GM06990 (cell line): ENCODE measurements around the genes MORN2 and ARHGEF33.

DNA sequence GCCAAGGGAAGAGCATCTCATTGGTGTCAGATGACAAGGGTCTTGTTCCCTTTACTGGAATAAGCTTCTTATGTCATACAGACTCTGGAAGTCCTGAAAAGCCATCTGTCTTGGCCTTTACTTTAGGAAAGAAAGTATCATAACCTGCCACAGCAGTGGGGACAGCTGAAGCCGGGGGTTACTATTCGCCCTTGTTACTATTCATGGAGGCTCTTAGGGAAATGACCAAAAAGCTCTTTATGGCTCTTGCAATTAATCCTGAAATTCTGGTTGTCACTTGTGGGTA lies 96.8 kb upstream of the RMDN2 start:
- RRBS: no CpG with 5 or more reads among the region's 2 CpGs

DNA sequence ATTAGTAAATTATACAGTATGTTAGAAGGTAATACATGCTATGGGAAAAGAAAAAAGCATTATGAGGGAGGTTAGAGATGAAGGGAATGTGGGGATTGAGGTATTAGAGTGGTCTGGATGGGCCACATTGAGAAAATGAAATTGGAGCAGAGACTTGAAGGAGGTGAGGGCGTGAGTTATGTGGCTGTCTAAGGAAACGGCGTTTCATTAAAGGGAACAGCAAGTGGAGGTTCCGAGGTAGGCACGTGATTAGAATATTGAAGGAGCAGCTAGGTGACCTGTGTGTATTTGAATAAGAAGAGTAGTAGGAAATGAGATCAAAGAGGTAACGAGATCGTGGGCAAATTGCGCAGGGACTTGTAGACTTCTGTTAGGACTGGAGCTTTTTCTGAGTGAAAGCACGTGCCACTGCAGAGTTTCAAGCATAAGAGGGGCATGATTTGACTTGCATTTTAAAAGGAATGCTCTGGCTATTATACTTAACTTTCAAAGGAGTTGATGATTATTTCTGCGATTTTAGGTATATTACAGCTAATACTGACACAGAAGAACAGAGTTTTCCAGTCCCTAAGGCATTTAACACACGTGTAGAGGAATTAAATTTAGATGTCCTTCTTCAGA lies 48.5 kb downstream of the RMDN2 start:
- RRBS: no CpG with 5 or more reads among the region's 11 CpGs

GRCh38 chr2:38321573-38322167 lies 55.4 kb downstream of the ATL2 start:
- RRBS: no CpG with 5 or more reads among the region's 5 CpGs

DNA sequence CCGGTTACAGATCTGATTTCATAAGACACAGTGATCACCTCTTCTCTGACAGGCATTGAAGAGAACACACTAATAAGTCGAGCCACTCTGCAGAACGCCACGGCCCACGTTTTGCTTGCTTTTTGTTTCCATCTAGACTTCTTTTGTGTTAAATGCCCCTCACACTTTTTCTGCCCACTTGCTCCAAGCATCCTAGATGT lies 85.4 kb downstream of the HNRNPLL start:
- RRBS: no CpG with 5 or more reads among the region's 5 CpGs

DNA sequence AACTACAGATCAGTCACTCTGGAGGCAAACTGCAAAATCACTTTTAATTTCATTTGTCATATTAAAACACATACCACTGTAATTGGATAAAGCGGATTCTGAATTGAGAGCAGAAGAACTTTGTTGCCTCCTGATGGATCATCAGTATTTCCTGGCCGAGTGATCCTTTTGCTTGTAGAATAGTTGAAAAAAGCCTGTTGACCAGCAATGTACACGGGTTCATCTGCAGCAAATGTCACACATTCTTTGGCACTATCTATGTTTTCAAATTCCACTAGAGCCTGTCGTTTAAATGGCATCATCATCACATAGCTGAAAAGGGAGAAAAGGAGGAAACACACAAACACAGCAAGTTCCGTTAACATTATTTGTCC lies 17.2 kb downstream of the HNRNPLL start:
- RRBS: no CpG with 5 or more reads among the region's 5 CpGs

DNA sequence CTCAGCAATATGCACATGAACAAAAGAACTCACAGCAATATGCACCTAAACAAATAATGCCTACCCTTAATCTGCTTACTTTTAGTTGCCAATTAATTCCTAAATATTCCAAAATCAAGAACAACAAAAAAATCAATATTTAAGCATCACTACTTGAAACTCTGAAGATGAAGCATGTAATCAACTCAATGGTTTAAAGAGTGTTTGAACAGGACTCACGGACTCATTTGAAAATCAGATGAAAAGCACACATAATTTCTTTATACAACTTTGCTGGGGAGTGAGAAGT lies 11.8 kb downstream of the HNRNPLL start:
- RRBS: no CpG with 5 or more reads among the region's 1 CpG

GRCh38 chr2:38598771-38599156 lies 4.0 kb downstream of the HNRNPLL start:
- RRBS: no CpG with 5 or more reads among the region's 1 CpG

DNA sequence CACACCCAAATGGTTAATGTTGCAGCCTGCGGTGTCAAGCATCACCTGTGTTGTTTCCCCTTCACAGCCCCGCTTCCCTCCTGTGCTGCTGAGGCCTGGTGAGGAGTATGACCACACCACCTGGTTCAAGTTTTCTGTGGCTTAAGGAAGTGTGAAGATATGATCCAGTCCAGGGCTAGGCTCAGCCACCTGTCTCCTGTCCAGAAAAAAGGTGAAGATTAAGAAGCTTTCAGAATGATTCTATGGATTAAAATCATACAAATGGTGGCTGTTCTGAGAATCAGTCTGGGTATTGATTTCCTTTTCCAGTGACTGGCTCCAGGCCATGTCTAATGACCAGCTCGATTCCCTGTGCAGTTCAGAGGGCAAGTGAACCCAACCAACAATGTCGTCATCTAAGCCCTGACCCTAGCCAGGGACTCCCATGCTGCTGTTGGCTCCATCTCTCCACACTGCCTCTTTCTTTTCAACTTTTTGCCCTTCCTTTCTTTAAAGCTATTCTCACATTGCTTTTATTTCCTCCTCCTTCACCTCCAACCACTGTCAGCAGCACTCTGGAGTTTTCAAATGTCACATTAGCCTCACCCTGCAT lies 17.6 kb downstream of the SRSF7 start:
- RRBS: no CpG with 5 or more reads among the region's 4 CpGs

DNA sequence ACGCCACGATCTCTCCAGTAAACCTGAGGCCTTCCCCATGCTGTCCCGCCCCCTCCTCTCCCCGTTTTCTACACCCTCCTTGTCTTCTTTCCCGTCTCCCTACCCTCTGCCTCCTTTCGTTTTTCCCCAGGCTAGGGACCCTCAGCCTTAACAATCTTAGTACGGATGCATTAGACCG lies 263 bp upstream of the SRSF7 start:
- RRBS: no CpG with 5 or more reads among the region's 8 CpGs

- RRBS: 5% methylated on average over 21 of the region's 63 CpGs
Measured at GRCh38 chr2:38875561-38876623, at the start of gene MORN2. Gene MORN2, plus strand, starts transcription at chr2:38875976.

DNA sequence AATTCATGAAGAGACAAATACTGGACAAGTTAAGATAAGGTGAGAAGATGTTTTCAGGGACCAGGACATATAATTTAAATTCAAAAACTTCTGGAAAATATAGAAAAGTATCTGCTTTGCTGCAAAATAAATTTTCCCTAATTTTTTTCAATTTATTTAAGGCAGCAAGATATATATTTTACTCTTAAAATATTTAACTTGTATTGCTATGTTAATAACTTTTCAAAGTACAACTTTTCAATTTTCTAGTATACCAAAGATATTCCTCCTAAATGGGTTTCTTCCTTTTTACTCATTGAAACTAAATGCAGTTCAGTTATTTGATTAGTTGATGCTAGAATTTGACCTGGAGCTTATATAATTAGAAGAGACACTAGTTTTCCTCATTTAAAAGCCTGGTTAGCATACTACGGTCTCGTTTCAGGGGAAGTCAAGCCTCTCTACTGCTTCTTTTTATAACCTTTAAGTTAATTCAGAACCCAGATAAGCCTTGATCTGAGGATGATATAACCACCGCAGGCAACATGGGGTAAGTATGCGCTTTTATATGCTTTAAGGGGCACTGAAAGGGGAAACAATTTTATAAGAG lies at the start of gene ARHGEF33:
ARHGEF33 (plus strand) TSS at position 418 of the 589 bp plus-strand sequence.
- RRBS: no CpG with 5 or more reads among the region's 4 CpGs

- RRBS: no CpG with 5 or more reads among the region's 1 CpG
Measured at GRCh38 chr2:39229996-39230195, 109.0 kb upstream of the SOS1 start.

DNA sequence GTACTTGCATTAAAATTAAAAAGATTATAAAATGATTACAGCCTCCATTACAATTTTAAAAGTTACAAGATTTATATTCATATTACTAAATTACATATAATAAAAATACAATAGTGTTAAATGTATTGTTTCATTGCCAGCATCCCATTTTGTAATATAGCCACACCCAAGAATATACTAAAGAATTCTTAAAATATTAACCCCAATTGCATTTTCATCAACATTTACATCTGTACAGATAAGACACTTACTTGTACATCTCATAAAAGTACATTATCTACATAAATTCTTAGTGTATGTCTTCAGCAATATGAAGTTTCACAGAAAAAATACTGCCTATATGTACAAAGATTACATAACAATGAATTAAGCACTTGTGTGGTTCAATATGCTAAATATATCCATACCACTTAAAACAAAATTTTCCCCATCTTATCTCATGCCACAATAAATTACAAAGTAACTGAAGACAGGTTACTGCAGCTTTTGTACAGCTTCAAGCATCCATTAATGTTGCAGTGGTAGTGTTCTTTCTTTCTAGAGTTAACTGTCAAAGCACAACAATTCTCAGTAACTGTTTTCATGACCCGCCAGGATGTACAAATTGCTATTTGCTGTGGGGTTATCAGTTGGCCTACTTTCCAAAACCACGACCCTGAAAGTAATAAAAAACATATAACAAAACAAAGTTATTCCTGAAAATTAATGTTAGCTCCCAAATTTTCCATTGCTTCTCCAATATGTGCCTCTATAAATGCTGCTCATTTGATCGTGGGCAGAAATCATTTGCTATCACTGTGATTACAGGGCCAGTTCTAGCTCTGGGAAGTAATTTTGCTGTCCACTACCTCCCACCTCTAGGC lies 129.4 kb upstream of the SOS1 start:
- RRBS: no CpG with 5 or more reads among the region's 3 CpGs

GRCh38 chr2:39497483-39497964 lies 60.4 kb upstream of the MAP4K3 start:
- RRBS: no CpG with 5 or more reads among the region's 3 CpGs

DNA sequence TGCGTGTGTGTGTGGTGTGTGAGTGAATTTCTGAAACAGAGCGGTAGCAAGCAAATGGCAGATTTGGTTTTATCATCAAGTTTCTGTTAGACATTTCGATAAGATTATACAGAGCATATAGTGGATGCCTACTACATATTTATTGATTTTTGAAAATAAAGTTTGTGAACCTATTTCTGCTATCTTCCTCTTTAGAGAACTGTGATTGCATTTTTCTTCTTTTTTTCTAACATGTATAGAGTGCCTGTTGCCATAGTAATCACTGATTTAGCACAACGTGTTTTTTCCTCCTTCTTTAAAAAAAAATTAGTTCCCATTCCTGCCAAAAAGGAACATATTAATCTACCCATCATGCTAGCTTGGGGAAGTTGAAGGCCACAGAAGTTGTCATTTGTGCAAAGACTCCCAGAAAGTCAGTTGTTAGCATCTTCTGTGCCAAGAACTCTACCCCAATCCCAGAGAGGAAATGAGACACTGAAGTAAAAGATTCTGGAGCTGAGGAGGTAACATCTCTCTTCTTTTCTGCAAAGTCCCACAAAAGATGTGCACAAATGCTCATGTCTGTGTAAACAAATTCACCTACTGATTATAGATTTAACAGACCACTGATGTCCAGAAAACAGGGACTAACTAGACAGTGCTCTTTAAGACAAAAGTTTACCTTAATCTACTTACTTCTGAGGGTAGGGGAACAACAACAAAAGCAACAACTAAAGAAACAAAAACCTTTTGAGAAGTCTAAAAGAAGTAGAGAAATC lies 57.3 kb downstream of the SLC8A1 start:
- RRBS: no CpG with 5 or more reads among the region's 4 CpGs

DNA sequence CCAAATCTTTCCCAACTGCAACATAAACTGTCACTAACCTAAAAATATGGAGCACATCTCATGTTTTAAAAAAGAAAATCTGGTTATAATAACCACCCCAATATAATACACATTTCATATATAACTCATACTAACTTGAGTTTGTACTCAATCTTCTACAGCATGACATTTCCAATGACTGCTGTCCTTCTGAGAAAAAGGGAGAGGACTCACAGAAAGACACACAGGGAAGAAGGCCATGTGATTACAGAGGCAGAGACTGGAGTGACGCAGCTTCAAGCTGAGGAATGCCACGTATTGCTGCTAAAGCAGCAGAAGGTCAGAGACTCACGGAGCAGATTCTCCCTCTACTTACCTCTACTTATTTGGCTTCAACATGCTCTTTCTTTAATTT lies 753.6 kb upstream of the PKDCC start:
- RRBS: no CpG with 5 or more reads among the region's 3 CpGs

- RRBS: no CpG with 5 or more reads among the region's 5 CpGs
Measured at GRCh38 chr2:41725732-41726369, 322.0 kb upstream of the PKDCC start.

GRCh38 chr2:41877076-41877999 lies 170.5 kb upstream of the PKDCC start:
- RRBS: no CpG with 5 or more reads among the region's 23 CpGs

DNA sequence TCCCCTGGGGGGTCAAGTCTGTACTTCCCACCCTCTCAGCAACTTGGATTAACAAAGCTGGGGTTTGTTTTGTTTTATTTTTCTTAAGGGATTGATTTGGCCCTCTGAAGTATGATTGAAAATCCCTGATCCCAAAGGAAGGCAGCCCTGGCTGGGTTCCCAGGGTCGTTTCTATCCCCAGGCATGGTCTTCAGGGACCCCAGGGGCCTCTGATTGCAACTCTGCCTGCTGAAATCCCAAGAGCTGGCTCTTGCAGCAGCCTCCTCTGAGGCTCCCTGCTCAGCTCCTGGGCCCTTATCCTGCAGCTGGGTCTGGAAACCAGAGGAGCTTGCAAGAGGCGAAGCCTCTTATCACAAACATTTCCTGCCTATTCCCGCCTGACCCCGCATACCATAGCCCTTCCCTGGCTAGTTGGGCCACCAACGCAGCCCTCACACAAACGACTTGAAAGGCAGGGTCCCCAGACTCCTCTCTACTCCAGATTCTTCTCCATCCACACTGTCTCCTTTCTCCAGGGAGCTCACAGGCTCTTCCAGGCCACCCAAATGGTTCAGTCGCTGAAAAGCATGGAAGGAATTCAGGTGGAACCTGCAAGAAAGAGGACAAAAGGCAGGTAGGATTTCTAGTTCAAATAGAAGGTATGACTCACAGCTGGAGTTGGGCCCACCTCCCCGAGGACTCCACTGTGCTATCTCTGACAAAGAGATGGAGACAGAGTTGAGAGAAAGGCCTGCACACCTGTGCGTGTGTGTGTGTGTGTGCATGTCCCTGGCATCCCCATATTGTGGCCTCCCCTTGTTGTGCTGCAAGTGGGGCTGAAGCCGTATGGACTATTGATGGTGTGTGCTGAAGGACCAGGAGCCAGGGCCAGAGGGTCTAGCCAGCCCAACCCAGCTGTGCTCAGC lies 109.5 kb upstream of the PKDCC start:
- RRBS: no CpG with 5 or more reads among the region's 10 CpGs